Duodenum (tissue), 1 donor: ENCODE measurements around a stretch of chr16.

DNA sequence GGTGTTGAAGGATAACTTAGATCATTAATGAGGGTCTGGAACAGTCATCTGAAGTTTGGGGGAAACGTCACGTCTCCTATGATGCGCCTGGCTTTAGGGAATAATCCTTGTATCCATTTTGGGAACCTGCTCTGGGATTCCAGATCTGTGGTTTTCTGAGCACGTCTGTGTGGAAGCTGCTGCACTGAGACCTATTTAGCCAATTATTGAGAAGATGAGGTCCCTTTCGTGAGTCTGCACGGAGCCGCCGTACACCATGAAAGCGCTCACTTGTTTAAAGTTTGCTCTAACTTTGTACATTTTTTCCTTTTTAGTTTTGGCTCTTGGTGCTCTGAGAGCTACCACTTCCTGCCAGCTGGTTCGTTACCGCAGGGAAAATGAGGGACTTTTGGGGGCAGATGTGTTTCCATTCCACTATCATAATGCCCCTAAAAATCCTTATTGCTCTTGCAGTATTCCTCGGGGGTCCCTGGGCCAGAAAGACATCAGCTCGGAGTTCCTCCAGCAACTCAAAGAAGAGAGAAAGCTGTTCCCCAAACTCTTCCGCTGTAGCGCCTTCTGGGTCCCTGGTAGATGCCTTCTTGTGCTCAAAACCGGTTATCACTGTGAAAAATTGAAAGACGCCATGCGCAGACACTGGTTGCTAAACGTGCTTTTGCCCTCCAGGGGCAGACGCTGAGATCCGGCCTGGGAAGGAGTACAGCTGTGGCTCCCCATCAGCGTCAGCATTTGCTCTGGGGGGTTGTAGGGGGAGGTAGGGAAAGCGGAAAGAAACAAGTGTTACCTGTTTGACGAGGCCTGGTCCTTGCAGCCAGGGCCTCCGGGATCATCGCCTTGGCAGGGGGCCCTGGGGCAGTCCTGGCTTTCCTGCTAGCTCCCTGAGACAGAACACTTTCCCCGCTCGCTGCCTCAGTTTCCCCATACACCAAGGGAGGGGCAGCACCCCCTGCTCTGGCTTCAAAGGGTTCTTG is 238.1 kb downstream of the MRTFB start:
- PRO-cap, result no peak

GRCh38 chr16:14325808-14326397 is 254.8 kb downstream of the MRTFB start:
- PRO-cap, result no peak

- PRO-cap, result no peak
These were observed 230.8 kb downstream of the PARN start for GRCh38 chr16:14399113-14399893.

- PRO-cap, result unidirectional peak, minus-strand start at chr16:14564993
These were observed 65.2 kb downstream of the PARN start for GRCh38 chr16:14564730-14565295.

GRCh38 chr16:14607991-14608503 is 22.0 kb downstream of the PARN start:
- PRO-cap, result no peak

DNA sequence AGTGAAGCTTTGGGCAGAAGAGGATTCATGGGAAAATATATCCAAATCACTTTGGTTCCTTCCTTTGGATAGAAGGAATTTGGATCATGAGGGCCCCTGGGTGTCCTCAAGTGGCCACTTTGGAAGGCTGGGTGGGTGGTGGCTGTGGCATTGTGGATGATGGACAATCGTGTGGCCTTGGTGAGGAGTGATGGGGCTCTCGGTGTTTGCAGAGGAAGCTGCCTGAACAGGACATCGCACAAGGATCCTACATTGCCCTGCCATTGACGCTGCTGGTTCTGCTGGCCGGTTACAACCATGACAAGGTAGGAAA is 42.5 kb upstream of the NPIPA1 start:
- PRO-cap, result no peak

DNA sequence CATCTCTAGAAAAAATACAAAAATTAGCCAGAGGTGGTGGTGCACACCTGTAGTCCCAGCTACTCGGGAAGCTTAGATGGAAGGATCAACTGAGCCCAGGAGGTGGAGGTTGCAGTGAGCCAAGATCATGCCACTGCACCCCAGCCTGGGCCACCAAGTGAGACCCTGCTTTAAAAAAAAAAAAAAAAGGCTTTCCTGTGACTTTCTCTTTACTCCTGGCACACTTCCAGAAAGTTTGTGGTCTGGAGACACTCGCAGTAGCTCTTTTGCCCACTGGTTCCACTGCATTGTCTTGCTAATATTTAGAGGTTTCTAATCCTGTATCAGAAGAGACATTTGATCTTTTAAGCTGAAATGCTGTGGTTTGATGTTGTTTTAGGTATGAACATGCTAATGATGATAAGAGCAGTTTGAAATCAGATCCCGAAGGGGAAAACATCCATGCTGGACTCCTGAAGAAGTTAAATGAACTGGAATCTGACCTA is 23.4 kb downstream of the NTAN1 start:
- PRO-cap, result no peak

GRCh38 chr16:15033081-15033855 is 22.6 kb downstream of the NTAN1 start:
- PRO-cap, result no peak

GRCh38 chr16:15577614-15578071 is 65.3 kb downstream of the MARF1 start:
- PRO-cap, result no peak

GRCh38 chr16:15621600-15621984 is 21.4 kb downstream of the MARF1 start:
- PRO-cap, result no peak

DNA sequence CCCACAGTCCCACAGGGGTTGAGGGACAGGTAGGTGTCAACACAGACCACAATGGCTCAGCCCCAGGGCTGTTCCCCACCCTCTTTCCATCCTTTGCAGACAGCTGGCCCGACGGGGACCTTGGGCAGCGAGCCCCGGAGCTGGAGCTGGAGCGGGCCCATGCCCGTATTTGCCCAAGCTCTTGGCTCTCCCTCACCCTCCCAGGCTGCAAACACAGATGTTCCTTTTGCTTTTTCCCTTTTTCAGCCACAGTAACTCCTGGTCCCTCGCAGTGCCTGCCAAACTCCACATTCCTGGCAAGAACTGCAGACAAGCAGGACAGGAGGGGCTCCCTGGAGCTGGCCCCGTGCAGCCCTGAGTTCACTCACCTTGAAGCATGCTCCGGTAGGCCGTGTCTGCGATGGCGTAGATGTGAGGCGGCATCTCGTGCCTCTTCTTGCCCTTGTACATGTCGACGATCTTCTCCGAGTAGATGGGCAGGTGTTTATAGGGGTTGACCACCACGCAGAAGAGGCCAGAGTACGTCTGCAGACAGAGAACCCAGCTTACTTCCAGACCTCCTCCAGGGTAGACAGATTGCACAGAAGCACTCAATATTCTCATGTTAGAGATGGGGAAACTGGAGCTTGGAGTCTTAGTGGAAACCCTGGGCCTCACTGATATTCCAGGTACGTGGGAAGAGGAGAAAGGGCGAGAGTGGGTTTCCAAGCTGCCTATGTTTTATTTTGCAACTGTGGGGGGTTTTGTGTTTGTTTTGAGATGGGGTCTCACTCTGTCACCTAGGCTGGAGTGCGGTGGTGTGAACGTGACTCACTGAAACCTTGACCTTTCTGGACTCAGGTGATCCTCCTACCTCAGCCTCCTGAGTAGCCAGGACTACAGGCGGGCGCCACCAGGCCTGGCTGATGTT is 33.7 kb downstream of the MYH11 start:
- PRO-cap, result no peak

- PRO-cap, result no peak
These were observed 25.7 kb downstream of the ABCC1 start for GRCh38 chr16:15975064-15975633.

GRCh38 chr16:16041097-16042114 is 92.0 kb downstream of the ABCC1 start:
- PRO-cap, result no peak

DNA sequence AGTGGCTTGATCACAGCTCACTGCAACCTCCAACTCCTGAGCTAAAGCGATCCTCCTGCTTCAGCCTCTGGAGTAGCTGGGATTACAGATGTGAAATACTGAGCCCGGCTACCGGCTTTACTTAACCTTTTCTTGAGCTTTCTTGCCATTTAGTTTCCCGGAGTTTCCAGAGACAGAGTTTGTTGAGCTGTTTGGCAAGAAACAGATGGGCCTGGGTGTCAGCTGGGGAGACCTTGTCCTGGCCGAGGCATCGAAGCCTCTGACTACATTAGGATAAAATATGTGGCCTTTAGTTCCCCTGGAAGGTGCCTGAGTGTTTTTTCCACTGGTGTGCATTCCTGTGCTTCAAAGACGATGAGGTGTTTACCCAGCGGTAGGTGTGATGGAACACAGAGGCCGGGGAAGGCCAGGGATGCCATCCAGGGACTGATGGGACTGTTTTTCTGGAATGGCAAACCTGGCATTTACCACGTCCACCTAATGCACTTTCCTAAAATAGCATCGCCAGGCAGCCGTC is 113.0 kb downstream of the ABCC1 start:
- PRO-cap, result no peak

- PRO-cap, result no peak
These were observed 132.9 kb downstream of the ABCC6 start for GRCh38 chr16:16090344-16090761.

GRCh38 chr16:16103737-16104332 is 119.5 kb downstream of the ABCC6 start:
- PRO-cap, result no peak

DNA sequence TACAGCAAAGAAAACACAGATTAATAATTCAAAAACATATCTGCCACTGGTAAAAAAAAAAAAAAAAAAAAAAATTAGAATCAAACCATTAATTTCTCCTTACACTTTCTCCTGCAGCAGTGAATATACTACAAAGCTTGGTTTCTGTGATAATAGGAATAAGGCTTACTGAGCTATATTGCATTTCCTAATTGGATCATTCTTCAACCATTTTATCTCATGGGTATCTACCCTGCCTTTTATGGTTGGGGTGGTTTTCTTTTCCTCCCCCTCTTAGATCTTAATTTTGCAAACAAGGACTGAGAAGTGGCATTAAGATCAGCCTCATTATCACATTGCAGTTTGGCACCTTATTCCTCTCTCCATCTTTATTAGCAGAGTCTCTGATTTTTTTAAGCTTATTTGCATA is 439.0 kb downstream of the XYLT1 start:
- PRO-cap, result no peak

DNA sequence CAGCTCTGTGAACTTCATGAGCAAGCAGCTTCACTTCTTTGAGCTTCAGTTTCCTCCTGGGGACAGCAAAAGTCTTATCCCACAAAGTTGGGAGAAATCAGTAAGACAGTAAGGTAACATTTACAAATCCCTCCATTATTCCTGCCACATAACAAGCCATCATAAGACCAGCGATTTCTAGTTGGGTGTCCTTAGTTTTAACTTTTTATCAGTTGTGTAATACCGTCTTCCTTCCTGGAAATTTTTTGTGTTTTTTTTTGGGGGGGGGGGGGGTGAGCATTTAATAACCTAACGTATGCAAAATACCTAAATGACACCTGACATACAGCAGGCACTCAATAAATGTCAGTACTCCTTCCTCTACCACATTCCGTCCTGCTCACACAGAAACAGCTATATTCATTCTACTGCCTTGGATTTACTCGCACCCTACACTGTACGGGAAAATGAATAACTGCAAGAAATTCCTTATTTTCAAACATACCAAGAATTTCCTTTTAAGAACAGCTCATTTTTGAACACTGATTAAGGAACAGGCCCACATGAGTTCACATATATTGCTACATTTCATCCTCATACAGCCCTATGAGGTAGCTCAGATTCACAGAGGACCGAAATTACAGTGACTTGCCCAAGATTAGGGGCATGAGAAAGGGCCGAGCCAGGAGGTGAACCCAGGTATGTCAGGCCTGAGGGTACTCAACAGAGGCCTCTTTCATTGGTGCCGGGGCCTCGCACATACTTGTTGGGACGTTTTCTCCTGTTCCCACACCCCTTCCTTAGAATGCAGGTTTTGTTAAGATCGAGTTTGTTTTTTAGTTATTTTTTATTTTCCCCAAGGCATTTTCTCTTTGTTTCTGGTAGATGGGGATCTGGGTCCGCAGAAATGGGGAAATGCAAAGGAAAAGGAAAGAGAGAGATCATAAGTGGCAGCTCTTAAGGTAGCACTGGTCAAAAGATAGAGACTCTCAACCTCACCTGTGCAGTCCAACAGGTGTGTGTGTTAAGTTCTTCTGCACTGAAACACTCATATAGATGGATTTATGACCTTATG is 5.1 kb downstream of the XYLT1 start:
- PRO-cap, result no peak

DNA sequence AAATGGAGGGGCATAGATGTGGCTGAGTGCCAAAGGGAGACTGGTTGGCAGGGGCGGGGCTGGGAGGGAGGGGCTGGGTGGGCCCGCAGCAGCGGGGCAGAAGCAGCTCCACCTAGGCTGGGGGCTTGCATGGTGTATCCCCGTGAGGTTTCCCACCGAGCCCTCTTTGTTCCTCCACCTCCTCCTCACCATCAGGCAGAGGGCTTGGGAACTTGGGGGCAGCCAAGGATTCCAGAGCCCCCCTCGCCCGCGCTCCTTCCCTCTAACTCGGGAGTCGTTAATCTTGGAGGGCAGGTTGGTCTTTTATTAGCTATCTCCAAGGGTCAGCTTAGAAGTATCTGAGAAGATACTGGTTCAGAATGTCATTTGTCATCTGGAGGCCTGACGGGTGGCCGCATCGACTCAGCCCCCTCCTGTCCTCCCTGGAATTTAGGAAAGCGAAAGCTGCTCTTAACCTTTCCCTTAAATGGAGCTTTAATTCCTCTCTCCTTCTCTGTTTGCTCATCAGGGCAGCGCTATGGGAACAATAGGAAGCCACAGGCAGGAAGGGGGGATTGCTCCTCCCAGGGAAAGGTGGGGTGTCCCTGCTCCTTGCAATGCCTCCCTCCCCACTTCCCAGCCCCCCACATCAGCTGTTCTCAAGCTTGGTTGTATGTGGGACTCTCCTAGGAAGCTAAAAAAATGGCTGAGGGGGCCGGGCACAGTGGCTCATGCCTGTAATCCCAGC is 274.3 kb upstream of the XYLT1 start:
- PRO-cap, result no peak

DNA sequence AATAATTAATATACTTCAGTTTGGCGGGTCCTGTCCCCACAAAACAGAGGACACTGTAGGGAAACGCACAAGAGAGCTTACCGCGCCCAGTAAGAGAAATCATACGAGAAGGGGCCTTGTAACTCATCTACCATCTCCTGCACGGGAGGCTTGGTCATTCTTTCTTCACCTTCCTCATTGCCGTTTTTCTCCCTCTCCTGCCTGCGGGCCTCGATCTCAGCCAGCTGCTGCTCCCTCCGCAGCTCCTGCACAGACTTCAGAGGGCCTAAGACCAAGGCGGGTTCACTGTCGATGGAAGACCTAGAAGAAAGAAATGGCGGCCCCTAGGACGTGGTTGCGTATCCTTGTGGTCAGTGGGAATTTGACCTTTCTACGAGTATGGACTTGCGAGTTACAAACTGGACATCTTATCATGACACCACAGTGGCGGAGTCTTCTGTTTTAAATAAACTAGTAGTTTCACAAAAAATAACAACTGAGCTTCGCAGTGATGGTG is 41.2 kb downstream of the NOMO2 start:
- PRO-cap, result no peak